Pericardium (tissue), 1 donor: Measurements from ENCODE around the genes GRAMD2A and PARP6.

GRCh38 chr15:70526341-70527300 lies 236.7 kb downstream of the UACA start:
- RRBS = no CpG with 5 or more reads among the region's 17 CpGs

GRCh38 chr15:70703181-70704047 lies 59.9 kb downstream of the UACA start:
- RRBS = no CpG with 5 or more reads among the region's 8 CpGs

DNA sequence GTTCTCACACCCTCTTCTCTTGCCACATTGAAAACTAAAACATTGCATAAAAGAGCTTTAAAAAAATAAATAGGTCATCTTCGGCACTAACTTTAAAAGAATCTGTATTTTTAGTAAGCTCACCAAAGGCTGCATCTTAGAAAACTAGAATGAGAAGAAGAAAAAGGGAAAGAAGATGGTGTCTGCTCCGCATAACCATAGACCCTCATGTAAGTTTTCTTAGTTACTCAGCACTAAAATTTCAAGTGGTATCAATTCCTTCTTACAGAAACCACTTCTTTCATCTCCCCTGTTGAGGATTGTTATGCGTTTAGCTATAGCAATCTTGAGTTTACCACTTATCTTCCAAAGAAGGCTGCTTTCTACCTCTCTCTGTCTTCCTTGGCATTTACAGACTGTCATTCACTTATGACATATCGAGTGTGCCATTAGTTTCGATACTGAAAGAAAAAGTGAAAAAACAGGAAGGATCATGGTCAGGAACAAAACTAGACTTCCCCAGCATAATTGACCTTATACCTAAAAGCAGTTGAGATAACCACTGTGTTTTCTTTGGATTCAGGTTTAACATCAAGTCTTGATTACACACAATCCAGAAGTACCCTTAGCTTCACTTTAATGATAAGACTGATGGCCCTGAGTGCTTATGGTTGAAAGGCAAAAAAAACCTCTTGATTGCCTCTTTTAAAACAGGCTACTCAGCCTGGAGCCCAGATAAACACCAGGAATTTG lies 4.7 kb upstream of the UACA start:
- RRBS = no CpG with 5 or more reads among the region's 5 CpGs

DNA sequence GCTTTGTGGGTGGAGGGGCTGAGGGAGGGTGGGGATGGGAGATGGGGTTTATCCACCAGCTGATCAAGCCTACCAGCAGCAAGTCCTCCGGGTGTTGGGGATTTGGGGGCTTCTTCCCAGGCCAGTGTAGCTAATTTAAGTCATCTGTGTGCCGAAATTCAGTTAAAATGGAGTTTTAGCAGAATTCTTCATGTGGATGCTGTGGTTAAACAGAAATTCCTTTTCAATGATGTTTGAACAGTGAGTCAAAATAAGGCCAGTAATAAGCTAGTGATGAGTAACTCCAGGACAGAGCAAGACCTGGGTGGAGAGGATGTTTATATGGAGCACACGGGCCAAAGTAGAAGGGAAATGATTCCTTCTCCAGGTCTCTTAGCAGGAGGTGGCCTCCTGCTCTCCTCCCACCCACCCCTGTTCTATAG lies 31.9 kb upstream of the UACA start:
- RRBS = 47% methylated on average over 1 of the region's 3 CpGs

- RRBS = no CpG with 5 or more reads among the region's 2 CpGs
These were observed 9.8 kb downstream of the THSD4 start for GRCh38 chr15:71125029-71125420.

DNA sequence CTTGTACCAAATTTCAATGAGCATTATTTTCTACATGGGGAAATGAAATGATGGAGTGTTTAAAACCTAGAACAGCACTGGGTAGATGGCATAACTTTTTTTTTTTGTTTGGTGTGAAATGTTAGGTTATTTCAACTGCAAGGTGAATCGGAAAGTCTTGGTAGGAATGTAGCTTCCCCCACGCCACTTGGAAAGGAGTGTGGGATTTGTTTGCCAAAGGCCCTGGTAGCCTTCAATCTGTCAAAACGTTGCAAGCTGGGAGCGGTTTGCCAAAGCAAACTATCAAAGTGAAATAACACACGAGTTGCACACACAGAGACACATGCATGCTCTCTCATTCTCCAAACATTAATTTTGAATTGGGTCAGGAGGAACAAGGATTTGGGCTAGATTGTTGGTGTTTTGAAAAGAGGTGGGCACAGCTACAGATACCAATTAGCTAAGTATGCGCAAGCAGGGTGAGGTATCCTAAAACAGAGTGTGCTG lies 34.7 kb downstream of the THSD4 start:
- RRBS = no CpG with 5 or more reads among the region's 6 CpGs

DNA sequence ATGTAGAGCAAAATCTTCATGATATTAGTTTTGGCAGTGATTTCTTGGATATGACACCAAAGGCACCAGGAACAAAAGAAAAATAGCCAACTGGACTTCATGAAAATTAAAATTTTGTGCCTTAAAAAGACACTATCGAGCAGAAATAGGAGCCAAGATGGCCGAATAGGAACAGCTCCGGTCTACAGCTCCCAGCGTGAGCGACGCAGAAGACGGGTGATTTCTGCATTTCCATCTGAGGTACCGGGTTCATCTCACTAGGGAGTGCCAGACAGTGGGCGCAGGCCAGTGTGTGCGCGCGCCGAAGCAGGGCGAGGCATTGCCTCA lies 58.7 kb downstream of the THSD4 start:
- RRBS = no CpG with 5 or more reads among the region's 14 CpGs

GRCh38 chr15:71174342-71175024 lies 59.2 kb downstream of the THSD4 start:
- RRBS = no CpG with 5 or more reads among the region's 22 CpGs

GRCh38 chr15:71237585-71238062 lies 122.4 kb downstream of the THSD4 start:
- RRBS = no CpG with 5 or more reads among the region's 6 CpGs

DNA sequence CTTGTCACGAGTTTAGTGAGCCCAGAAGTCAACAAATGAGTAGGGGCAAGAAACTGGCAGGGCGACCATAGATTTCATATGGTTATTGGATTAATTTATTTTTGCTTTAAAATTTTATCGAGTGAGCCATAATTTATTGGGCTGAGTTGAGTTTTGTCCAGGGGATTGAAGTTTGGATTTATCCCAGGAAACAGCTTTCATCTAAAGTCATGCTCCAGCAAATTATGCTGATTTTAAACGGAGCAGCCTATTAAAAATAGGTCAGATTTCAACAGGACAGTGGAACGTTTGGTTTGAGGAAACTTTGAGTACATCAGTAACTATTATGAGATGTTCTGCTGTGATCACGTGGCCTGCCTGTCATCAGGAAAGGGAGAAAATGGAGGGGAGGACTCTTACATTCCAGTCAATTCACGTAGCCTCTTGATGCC lies 163.5 kb downstream of the THSD4 start:
- RRBS = no CpG with 5 or more reads among the region's 7 CpGs

DNA sequence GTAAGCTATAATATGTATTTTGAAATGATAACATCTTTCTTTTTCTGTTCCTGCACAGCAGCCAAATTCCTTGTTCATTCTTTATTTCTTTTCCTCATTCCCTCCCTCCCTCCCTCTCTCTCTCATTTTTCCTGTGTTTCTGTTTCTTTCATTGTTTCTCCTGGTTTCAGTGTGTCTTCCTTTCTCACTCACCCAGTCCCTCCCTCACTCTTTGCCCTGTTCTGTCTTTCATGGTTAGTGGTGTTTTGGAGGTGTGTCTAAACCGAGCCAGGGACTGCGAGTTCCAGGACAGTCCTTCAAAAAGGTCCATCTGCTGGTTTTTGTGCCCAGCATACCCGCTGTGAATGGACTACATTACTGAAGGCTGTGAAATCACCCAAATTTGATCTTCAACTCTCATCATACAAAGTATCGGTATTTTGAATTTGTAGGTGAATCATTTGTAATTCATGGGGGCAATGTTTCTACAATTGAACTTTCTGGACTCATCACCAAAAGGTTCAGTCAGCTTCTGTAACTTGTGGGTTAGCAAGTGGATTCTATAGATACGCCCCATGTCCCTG lies 165.3 kb downstream of the THSD4 start:
- RRBS = no CpG with 5 or more reads among the region's 5 CpGs

- RRBS = no CpG with 5 or more reads among the region's 13 CpGs
These were observed 214.3 kb downstream of the THSD4 start for GRCh38 chr15:71329421-71330026.

- RRBS = no CpG with 5 or more reads among the region's 2 CpGs
These were observed 184.3 kb upstream of the NR2E3 start for GRCh38 chr15:71626137-71626445.

DNA sequence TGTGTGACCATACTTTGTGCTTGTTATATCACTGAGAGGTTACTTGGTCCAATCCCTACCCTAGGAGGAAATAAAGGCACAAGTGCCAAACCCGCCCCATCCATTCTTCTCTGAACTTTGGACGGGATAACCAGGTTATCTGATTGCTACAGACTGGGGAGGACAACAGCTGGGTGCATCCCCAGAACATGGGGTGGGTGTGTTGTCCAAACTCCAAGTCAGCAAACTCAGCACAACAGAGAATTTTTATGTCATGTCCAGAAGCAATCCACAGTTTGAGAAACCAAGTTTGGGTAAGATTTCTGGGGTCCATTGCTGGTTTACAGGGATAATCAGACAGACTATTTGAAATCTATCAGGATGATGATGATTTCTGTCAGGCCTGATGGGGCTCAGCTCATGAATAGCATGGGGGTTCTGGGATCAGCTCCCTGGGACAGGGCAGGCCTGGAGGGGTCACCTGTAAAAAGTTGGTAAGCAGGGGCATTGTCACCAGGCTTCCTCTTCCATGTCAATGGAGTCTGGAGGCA lies 77.5 kb upstream of the NR2E3 start:
- RRBS = no CpG with 5 or more reads among the region's 2 CpGs

GRCh38 chr15:72197698-72198623 lies at the start of gene GRAMD2A:
TSS of gene GRAMD2A (minus strand) at chr15:72197787.
- RRBS = 12% methylated on average over 21 of the region's 55 CpGs

DNA sequence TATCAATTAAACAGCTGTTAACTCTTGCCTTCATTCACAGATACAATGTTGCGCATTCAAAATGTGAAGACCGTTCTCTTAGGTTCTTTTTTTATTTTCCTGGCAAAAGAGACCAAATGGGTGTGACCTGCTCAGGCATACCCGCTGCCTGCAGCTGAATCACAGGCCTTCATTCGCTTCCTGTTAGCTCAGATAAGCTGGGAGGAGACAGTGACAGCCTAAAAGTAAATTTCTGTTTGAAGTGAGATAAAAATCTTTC lies 1.1 kb upstream of the PKM start:
- RRBS = no CpG with 5 or more reads among the region's 4 CpGs

DNA sequence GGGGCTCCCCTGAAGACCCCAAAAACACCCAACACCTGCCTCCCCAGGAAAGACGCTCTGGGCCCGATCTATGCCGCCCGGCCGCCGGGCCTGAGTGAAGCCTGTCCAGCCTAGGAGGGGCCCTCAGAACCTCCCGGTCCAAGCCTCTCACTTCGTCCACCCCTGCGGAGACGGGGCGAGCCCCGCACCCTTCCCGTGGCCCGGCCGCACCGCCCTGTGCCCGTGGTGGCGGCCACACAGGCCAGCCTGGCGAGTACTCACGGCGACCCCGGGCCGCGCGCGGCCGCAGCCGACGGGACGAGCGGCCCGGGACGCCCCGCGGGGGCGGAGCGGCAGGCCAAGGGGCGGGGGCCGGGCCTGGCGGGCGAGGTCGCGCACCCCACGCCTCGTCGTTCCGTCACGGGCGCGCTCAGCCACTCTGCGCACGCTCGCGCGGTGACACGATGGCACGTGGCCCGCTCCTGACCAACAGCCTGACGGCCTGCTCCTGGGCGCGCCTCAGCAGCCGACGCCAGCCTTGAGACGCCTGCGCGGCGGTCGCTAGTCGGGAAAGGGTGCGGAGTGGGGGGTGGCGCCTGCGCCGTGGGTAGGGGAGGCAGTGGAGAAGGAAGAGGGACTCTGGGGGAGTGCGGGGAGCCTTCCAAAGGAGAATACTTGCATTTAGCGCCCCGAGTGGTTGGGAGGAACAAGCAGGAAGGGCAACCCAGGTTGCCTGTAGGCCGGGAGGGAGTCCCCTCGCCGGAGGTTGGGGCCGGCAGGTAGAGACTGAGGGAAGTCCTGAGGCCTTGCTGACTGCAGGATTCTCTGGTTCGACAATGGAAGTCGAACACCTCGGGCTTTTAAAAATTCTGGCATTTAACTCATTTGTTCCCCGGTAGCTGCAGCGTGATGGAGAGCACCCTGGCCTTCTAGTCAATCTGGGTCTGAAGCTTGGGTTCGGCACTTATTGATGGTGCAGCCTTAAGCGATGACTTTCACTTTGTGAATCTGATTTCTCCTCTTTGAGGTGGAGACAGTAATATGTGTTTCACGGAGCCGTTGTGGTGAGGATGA lies at the start of gene PARP6:
Gene PARP6, minus strand, starts transcription at position 313 of the 1,053 bp plus-strand sequence.
- RRBS = 4% methylated on average over 39 of the region's 89 CpGs

GRCh38 chr15:72367334-72367870 lies 8.4 kb downstream of the HEXA start:
- RRBS = no CpG with 5 or more reads among the region's 4 CpGs

DNA sequence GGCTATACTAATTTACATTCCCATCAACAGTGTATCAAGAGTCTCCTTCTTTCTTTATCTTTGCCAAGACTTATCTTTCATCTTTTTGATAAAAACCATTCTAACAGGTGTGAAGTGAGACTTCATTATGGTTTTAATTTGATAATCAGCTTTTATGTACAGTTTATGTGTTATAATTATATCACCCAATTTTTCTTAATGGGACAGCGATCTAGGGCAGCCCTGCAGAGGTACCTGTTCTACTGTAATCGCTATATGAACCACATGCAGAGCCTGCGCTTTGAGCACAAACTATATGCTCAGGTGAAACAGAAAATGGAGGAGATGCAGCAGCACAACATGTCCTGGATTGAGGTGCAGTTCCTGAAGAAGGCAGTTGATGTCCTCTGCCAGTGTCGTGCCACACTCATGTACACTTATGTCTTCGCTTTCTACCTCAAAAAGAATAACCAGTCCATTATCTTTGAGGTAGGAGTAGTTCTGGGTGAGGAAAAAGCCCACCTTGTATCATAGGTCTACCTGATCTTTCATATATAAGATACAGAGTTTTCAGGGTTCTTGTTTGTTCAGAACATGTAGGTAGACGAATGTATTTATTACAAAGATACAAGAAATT lies 73.9 kb upstream of the GOLGA6B start:
- RRBS = no CpG with 5 or more reads among the region's 6 CpGs